ENCODE measurements around the genes CDK19 and AMD1.

- PRO-cap = bidirectional peak, plus-strand start at chr6:108951520, minus-strand start at chr6:108951463
Observed at GRCh38 chr6:108951255-108951707, 103.1 kb downstream of the ARMC2 start.

DNA sequence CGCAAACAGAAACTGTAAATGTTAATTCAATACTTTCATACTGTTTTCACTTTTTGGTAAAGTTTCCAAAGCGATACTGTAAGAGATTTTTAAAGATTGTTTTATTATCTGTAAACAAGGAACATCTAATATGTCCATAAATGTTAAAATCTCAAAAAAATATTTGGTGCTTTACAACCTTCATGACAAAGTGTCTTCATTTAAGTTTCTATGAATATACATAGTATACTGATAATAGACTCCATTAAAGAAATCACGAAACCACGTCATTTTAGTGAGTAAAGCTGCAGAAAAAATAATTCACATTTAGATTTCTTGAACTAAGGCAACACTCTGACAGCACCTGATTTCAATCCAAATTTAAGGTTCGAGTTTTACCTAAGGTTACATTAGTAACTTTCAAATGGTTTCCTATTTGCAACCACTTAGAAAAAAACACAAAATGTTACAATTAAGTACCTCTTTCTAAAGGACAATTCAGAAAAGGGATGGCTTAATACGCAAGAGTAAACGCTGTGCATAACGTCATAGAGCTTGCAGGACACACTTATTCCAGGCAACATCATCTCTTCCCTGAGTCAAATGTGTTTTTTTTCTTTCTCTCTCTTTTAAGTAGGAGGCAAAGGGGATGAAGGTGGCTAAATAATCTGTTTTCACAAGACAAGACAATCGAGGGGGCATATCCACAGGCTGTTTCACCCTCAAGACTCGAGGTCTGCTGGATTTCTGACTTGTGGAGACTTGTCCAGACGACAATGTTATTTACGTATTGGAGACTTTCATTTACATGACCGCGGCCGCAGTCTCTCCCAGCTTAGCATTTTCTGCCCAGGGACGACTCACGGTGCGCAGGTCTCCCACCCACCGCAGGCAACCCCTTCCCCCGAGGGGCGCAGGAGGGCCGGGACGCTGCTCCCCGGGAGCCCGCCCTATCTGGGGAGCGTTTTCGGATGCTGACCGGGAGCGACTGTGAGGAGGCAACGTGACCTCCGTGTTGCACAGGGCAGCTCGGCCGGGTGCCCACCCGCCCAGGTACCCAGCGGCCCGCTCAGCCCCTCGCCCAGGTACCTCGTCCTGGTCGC lies 86.0 kb downstream of the SESN1 start:
- PRO-cap = bidirectional peak, plus-strand start at position 525 of the sequence, minus-strand start at position 427 of the sequence; bidirectional peak, plus-strand start at position 820 of the sequence, minus-strand start at position 697 of the sequence; unidirectional peak, minus-strand start at position 969 of the sequence

GRCh38 chr6:109087789-109088453 lies 6.7 kb downstream of the SESN1 start:
- PRO-cap = unidirectional peak, plus-strand start at chr6:109088136

DNA sequence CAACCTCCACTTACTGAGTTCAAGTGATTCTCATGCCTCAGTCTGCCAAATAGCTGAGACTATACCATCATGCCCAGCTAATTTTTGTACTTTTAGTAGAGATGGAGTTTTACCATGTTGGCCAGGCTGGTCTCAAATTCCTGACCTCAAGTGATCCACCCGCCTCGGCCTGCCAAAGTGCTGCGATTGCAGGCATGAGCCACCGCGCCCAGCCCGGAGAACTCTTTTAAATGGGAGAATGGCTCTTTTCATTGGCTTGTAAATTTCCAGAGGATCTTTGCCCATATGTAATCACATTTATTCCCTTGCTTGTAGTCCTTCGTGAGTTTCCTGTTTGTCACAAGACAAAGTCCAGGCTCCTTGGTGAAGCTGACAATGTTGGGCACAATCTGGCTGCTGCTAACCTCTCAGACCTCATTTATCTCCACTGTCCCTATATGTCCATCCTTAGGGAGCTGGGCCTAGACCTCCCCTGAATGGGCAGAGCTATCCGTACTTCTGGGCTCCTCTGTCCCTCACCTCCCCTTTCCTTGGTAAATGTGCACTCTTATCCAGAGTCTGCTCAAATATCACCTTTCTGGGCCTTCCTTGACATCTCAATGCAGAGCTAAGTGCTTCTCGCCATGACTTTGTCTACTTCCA lies 135.2 kb downstream of the CEP57L1 start:
- PRO-cap = no peak

GRCh38 chr6:109368767-109369309 lies 13.4 kb downstream of the CD164 start:
- PRO-cap = no peak

DNA sequence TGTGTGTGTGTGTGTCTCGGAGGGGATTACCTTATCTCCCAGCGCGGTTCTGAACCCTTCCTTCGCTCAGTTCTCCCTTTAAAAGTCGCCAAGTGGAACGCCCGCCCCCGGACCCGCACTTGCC lies 415 bp downstream of the PPIL6 start:
- PRO-cap = no peak

DNA sequence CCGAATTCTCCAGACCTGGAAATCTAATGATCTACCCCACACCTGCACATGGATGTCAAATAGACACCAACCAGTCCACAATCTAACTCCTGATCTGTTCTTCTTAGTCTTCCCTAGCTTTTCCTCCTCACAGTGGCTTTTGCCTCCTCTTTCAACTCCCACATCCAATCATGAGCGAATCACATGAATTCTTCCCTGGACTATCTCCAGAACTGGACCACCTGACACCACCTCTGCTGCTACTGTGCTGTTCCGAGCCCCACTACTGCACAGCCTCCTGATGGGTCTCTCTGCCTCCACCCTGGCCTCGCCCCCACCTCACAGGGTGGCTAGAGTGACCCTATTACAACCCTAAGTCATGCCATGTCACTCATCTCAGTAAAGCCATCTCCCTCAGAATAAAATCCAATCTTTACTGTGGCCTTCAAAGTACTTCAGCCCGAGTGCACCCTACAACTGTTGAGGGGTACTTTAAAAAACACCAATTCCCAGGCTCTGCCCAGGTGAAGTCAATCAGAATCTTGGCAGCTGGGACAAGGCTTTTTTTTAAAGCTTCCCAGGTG lies 10.3 kb downstream of the ZBTB24 start:
- PRO-cap = no peak

DNA sequence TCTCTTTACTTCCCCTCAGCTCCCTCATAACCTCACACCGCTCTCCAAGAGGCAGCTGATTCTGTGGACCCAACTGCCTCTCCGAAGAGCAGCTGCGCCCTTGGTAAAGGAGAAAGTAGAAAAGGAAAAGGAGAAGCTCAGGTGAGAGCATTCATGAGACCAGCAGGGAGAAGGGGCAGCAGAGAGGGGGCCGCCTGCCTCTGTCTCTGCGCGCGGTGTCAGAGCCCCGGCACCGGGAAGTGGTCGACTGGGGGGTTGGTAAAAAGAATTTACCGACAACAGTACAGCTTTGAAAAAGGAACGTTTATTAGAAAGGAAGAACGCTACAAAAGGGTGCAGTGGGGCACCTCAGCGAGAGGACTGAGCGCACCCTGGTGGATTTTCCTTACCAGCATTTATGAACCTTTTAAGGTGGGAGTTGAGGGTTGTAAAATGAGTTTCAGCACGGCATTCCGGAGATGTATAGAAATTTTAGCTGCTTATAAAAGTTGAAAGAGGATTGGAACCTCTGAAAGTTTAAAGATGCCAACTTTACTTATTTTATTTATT lies 61.9 kb downstream of the GPR6 start:
- PRO-cap = no peak

GRCh38 chr6:110182433-110182840 lies 2.2 kb downstream of the CDC40 start:
- PRO-cap = no peak

DNA sequence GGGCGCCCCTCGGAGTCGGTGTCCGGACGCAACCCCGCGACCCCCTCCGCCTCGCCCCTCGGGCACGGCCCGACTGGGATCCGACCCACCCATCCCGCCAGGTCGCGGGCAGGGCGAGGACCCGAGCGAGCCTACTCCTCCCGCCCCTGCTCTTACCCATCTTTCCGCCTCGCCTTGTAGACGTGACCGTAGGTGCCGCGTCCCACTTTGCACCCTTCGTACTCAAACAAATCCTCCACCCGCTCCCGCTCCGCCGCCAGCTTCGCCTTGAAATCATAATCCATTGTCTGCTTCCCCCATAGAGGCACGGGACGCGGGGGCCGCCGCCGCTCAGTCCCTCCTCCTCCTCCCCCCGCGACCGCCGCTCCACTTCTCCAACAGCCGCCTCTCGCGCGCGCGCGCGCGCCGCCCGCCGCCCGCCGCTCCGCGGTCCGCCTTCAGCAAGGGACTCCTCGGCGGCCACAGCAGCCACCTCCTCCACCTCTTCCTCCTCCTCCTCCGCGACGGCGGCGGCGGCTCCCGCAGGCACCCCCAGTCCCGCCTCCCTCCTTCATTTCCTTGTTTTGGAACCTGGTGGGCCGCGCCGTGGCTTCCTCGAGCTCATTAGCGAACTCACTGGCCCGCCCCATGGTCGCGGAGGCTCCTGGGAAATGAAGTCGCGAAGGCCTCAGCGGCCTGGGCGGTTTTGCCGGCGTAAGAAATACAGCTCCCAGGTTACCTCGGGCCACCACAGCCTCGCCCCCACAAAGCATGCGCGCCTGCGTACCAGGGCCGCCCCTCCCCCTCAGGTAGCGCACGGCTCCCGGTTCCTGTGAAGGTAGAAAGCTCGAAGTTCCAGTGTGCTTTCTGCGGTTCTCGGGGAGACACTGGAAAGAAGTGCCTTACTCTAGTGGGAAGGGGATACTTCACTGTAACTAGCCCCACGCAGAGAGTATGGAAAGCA lies at the start of gene CDK19:
TSS of gene CDK19 (minus strand) at position 617 of the 943 bp plus-strand sequence.
- PRO-cap = bidirectional peak, plus-strand start at position 837 of the sequence, minus-strand start at position 539 of the sequence

DNA sequence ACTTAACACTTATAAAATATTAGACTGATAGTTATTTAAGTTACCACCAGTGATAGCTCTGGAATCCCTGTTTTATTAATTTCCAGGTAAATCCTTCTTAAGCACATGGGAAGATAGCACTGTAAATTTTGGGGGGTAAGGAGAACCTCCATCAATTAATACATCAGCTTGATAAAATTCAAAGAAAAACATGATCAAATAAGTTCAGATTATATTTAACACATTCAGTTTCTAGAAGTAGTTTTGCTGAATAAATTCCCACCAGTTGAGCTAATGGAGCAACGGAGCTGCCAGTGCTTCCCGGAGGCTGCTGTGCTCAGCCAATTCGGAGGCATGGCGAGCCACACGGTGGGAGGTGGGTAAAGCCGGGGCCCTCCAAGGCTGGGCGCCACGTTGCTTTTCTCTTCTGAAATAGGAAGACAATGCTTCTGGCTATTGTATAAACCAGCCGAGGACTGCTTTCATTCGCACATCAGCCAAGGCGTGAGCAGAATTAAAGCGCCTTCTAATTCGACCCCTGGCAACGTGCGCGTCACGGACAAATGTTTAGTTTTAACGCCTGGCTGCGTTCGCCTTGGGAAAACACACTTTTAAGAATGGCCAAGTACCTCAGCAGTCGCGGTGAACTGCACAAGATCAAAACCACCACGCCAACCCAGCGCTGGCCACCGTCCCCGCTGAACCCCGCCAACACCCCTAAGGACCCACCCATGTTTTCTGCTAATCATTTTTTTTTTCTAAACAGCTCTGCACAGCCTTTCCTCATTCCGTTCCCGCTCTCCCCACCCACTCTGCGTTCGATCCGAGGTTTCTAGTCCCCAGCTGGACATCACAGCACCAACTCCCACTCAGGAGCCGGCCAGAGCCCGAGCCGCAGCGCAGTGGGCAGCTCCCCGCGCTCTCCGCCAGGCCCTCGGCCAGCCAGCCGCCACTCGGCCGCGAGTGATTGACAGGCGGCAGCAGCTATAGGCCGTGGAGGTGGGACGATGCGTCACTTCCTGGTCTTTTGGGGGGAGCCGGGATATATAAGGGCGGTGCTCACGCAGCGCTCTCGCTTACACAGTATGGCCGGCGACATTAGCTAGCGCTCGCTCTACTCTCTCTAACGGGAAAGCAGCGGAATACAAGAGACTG lies at the start of gene AMD1:
TSS of gene AMD1 (plus strand) at position 1,054 of the 1,134 bp plus-strand sequence.
- PRO-cap = unidirectional peak, plus-strand start at position 323 of the sequence; unidirectional peak, plus-strand start at position 438 of the sequence; unidirectional peak, plus-strand start at position 615 of the sequence; unidirectional peak, minus-strand start at position 698 of the sequence; bidirectional peak, plus-strand start at position 1,054 of the sequence, minus-strand start at position 915 of the sequence

DNA sequence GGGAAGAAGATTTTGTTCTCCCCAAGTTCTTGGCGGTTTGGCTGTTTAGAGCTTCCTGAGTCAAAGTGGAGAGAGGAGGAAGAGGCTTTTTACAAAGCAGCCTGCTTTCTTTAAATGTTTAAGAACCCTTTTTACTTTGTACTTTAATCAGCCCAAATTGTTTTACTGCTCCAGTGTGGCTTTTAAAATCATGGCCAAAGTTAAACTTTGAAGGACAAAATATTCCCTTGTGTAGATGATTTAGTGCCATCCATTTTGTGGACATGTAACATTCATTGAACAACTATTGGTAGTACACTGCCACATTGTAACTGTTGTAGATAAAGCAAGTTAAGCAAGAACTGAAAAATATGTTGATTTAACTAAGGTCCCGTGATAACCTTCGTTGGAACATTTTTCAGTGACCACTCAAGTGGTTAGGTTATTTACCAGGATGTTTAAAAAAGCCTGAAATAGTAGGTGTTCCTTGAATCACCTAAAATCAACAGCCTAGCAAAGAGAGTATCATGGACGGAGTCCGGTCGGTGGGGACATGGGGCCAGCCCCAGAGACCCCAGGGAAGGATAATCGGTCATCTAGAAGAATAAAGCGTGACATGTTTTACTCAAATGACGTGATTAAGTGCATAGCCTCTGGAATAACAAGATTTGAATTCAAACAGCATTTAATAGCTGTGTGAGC lies 2.5 kb downstream of the AMD1 start:
- PRO-cap = no peak

GRCh38 chr6:110881991-110882525 lies 7.5 kb downstream of the AMD1 start:
- PRO-cap = no peak

DNA sequence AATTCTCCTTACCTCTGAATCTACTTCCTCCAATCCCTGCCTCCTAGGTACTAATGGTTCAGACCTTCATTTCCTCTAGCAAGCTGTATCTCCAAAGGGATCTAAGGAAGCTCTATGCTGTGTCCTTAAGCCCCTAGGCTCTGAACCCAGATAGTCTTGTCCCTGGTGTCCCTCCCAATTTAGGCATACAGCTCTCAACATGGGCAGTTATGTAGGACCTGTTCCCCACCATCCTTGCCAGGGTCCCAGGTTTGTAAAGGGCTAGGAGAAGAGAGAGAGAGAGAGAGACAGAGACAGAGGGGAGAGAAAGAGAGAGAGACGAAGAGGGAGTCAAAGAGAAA lies 44.6 kb downstream of the SLC16A10 start:
- PRO-cap = no peak

DNA sequence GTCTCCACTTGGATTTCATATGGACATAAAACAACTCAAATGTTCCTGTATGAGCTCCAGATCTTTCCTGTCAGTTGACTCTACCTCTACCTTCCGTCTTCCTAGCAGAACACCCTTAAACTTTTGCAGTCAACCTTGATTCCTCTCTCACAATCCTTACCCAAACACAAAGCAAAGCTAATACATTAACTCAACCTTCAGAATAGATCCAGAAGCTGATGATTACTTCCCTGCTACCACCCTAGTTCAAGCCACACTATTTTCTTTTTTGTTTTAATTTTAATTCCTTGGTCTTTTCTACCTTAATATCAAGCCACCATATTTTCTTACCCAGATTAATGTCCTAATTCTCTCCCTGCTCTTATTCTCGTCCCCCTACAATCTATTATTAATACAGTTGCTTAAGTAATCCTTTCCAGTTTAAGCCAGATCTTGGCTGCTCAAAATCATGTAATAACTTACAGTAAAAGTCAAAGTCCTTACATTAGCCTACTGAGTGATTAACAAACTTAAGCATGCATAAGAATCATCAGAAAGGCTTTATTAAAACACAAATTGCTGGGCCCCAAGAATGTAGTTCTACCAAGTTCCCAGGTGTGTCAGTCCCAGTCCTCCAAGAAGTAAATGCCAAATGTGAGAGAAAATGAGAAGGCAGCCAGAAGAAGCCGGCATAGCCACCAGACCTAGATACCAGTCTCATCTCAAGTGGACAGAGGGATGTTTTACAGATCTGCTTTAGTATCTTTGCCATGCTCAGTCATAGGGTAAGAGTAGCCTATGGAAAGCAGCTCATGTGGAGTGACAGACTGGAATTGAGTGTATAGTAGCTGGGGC lies 68.2 kb downstream of the REV3L start:
- PRO-cap = no peak

GRCh38 chr6:111415467-111416017 lies 67.5 kb downstream of the REV3L start:
- PRO-cap = no peak

GRCh38 chr6:111481940-111482342 lies 1.1 kb downstream of the REV3L start:
- PRO-cap = bidirectional peak, plus-strand start at chr6:111482181, minus-strand start at chr6:111482128; bidirectional peak, plus-strand start at chr6:111482261, minus-strand start at chr6:111482241

DNA sequence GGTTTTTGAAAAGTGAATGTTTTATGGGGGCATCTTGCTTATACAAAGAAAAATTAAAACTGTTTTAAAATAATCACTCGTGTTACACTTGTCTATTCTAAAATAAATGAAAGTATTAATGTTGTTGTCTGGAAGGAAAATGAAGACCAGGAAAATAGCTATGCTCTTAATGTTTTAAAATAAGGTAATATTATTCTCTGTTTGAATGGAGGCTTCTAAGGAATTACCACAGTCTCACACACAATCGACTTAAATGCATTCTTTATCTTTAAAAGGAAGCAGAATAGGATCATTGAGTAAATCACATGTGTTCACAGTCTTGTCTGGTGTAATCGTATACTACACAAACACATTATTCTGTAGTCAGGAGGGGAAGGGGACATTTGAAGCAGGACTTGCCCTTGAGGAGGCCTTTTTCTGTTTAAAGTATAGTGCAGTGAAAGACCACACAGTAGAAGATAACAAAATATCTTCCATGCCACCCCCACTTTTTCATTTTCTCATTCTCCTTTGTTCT lies 20.6 kb upstream of the REV3L start:
- PRO-cap = no peak

DNA sequence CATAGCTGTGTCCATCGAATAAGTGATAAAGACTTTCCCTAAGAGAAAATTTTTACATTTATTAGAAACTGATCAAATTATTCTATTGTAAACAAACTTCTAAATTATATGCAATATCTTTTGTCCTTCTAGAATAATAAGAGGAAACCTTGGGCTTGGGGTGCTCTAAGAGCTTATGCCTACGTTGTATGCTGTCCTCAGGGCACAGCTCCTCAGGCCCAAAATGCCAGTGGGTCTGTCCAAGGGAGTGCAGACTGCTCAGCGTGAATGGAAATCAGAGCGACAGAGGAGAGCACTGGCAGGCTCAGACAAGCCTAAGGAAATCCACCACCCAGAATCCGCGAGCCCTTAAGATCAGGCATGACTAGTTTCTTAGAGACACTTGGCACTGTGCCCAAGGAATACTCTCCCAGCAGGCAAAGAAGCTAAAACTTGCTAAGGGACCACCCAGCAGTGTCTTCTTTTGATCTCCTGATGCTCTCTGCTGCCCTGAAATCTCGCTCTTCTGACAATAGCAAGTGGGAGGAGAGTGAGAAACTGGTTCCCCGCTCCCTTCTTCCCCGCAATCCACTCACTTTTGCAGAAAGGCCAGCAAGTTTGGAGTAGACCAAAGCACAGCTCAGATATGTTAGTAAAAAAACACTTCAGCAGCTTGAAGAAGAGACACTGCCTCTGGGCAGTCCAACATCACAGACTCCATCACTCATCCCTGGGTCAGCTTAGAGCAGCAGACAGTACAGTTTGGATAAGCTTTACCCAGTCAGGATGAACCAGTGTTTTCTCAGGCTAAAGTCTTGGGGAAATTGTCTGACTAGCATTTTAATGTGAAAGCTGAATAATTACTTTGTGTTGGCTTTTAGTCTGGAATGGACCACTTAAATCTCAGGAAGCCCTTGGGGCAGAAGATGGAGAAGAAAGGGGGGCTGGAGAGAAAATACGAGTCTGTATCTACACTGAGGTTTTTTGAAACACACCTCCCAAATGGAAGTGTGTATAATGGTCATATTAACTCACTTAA lies 32.4 kb downstream of the TRAF3IP2 start:
- PRO-cap = no peak

DNA sequence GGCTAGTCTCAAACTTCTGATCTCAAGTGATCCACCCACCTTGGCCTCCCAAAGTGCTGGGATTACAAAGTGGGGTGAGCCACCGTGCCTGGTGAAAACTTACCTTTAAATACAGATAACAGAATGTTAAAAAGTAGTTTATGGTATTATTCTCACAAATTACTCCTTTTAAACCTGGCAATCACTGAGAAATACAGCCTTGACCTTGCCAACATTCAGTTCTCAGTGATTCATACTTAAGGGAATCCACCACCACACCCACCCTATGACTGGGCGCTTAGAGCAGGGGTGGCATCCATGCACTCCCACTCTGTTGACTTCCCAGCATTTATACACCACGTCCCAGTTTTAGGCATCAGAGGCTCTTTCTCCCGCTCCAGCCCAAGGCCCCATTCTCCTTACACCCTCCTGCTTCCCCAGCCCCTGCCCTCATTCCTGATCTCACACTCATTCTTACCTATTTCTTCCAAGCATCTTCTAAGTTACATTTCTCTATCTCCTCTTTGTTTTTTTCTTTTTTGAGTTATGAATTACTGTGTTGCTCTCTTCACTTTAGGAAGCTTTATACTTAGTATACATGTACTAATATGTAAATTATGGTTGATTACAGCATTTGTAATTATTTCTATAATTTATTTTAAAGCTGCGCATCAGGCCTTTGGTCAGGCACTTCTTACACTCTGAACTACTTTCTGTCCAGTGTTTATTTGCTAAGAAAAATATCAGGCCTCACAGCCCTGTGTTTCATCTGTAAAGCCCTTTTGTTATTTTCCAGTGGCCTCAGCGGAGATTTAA lies 16.2 kb downstream of the TRAF3IP2 start:
- PRO-cap = no peak

Measured in bronchial lymph node (tissue), 1 donor.